Metastatic Breast Carcinoma in the Ovary (tissue), 3 donors: ENCODE measurements around a stretch of chr19.

DNA sequence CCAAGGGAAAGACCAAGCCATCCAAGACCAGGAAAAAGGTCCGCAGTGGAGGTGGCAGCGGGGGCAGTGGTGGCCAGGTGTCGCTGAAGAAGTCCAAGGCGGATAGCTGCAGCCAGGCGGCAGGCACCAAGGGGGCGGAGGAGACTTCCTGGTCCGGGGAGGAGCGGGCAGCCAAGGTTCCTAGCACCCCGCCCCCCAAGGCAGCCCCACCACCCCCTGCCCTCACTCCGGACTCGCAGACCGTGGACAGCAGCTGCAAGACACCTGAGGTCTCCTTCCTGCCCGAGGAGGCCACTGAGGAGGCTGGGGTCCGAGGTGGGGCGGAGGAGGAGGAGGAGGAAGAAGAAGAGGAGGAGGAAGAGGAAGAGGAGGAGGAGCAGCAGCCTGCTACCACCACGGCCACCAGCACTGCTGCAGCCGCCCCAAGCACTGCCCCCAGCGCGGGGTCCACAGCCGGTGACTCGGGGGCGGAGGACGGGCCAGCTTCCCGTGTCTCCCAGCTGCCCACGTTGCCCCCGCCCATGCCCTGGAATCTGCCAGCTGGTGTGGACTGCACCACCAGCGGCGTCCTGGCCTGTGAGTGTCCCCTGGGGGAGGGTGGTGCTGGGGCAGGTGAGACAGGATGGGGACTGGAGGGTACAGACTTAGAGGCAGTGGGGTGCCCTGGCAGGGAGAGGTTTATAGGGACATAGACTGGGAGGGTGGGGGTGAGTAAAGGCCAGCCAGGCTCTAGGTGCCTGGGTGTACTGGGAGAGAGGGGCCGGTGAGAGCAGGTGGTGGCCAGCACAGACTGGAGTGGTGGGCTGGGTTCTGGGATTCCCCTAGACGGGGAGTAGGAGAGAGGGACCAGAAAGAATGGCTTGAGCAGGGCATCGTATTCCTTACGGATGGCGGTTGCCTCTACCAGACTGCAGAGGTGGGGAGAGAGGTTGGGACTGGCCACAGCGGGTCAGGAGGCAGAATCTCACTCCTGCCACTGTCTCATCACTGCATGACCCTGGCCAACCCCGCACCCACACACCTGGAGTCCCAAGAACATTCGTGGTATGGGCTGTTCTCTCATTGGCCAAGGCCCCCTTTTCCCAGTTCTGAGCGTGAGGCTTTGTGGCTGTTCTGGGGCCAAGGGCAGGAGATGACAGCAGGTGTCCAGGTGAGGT, 11.5 kb downstream of the SCAF1 start:
- PRO-cap, 3 experiments = peak in 1 of 3 experiments; most common plus-strand start position 346 of the sequence (in 1)

GRCh38 chr19:49673710-49674015, 3.4 kb upstream of the PRMT1 start:
- PRO-cap, 3 experiments = no peak in any of the 3 experiments

DNA sequence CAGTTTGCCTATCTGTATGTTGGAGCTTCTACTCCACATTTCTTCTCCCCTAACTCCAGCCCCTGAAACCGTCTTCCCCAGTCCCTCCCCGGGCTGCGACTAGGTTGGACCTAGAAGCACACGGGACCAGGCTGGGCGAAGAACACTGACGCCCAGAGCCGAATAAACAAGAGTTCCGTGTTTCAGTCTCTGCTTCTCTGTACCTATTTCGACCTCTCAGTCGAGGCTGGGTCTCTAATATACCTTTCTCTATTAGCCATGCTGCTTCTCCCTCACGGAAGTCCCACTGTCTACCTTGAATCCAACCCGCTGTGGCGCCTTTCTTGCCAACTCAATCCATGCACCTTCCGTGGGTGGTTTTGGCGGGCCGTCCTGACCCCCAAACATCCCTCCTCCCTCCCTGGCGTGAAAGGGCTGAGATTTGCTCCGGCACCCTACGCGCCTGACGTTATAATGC, 497 bp upstream of the CPT1C start:
- PRO-cap, 3 experiments = no peak in any of the 3 experiments

DNA sequence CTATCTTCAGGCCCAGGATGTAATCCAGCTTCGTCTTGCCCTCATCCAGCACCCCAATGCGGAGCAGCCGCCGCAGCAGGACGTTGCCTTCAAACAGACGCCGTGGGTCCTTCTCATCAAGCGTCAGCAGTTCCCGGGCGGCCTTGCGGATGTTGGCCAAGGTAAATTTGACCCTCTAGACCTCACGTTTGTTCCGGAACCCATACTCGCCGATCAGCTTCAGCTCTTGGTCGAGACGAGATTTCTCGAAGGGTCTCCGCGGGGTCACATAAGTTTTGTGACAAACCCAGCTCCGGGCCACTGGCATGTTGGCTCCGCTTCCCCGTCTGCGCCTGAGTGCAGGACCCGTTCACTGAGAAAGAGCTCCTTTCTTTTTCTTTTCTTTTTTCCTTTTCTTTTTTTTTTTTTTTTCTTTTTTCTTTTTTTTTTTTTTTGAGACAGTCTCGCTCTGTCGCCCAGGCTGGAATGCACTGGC, 28.9 kb downstream of the CPT1C start:
- PRO-cap, 3 experiments = no peak in any of the 3 experiments

DNA sequence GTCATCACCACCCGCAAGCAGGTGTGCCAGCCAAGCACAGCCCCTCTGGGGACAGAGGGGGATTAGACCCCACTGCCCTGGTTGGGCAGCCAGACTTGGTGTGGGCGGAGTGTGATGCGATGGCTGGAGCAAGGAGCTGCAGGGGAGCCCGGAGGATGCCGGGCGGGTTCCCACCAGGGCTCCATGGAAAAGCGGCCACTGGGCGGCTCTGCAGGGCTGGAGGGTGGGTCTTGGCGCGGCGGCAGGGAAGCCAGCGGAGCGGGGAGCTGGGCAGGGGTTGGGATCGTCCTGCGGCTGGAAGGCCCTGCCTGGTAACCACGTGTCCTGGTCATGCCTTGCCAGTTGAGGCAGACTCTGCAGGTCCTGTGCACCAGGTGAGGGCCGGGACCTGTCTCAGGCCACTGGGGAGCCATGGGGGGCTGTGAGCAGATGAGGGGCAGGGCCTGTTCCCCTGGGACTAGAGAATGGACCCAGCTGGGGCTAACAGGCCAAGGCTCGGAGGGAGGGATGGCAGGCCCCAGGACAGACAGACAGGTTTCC, 10.2 kb downstream of the PNKP start:
- PRO-cap, 3 experiments = no peak in any of the 3 experiments

- PRO-cap, 3 experiments = no peak in any of the 3 experiments
Measured at GRCh38 chr19:49930376-49931639, 1.5 kb upstream of the NUP62 start.

DNA sequence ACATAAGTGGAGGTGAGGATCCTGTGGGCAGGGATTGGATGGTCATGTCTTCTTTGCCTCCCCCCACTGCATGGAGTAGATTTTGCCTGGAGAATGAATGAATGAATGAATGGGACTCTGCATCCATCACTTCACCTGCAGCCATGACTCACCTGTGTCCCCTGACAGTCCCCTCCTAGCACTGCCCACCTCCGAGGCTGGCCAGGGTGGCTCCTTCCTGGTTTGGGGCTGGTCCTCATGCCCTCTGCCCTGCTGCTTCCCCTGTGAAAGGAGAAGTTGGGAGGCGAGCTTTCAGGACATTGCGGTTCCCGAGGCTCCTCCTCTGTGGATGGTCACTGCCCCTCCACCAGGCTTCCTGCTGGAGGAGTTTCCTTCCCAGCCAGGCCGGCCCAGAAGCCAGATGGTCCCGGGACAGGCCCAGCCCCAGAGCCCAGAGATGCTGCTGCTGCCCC, 8.3 kb upstream of the SIGLEC11 start:
- PRO-cap, 3 experiments = no peak in any of the 3 experiments

DNA sequence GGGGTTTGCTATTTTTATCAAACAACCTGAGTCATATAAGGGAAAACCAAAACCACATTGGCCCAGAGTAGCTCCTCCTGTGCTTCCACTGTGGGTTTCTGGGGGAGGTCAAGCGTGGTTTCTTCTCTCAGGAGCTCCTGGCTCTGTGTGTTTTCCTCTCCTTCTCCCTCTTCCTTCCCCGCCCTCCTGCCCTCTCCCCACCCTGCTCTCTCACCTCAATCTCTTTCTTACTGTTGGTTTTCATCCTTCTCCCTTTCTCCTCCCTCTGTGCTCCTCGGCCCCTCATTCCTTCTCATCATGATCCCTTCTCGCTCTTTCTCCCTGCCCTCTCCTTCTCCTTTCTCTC, 21.1 kb downstream of the VRK3 start:
- PRO-cap, 3 experiments = no peak in any of the 3 experiments

DNA sequence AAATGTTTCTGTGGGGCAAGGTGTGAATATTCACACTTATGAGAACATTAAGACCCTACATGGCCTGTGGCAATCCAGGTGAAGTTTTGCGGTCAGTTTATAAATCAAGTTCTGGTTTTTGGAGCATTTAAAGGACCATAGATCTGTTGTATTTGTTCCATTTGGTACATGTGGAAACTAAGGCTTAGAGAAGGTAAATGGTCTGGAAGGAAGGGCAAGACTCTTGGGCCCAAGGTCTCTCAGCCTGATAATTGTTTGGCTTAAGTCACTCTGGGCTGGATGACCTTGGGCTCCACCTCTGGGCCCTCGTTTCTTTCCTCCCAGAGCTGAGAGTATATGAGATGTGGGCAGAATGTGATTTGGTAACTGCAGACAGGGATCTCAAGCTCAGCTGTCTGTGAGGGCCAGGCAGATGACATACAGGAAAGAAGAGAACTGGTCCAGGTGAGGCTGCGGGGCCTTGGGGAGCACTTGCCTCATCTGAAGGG, 1.4 kb downstream of the ZNF473 start:
- PRO-cap, 3 experiments = no peak in any of the 3 experiments

- PRO-cap, 3 experiments = peak in 3 of 3 experiments; most common plus-strand start chr19:50205444 (in 2); most common minus-strand start chr19:50205374 (in 2)
Measured at GRCh38 chr19:50205080-50205695, 1.8 kb downstream of the MYH14 start.

DNA sequence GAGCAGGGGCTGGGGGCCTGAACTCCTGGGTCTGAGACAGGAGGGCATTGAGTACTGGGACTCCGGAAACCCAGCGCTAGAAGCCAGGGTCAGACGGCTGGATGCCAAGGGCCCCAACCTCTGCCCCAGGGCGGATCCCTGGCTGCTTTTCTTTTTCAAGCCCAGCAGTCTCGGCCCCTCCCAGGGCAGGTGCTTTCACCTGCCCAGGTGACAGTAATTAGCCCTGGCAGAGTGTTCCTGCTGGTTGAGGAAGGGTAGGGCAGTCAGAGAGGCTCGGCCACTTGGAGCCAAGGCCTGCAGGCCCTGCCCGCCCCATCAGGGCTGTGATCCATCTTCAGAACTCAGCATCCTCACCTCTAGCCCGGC, 2.4 kb downstream of the MYH14 start:
- PRO-cap, 3 experiments = peak in 2 of 3 experiments; most common plus-strand start position 243 of the sequence (in 1); most common minus-strand start position 156 of the sequence (in 2)

DNA sequence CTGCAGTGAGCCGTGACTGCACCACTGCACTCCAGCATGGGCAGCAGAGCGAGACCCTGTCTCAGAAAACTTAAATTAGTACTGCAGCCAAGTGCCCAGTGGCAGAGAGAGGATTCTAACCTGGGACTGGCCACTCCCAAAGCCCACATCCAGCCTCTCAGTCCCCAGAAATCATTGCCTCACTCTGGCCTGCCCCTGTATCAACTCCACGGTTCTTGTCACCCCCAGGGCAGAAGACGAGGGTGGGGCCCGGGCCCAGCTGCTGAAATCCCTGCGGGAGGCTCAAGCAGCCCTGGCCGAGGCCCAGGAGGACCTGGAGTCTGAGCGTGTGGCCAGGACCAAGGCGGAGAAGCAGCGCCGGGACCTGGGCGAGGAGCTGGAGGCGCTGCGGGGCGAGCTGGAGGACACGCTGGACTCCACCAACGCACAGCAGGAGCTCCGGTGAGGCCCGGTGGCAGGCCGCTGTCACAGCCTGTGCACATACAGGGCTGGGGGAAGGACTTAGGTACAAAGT, 53.4 kb downstream of the KCNC3 start:
- PRO-cap, 3 experiments = no peak in any of the 3 experiments

GRCh38 chr19:50378446-50379070, 2.3 kb downstream of the NR1H2 start:
- PRO-cap, 3 experiments = no peak in any of the 3 experiments

DNA sequence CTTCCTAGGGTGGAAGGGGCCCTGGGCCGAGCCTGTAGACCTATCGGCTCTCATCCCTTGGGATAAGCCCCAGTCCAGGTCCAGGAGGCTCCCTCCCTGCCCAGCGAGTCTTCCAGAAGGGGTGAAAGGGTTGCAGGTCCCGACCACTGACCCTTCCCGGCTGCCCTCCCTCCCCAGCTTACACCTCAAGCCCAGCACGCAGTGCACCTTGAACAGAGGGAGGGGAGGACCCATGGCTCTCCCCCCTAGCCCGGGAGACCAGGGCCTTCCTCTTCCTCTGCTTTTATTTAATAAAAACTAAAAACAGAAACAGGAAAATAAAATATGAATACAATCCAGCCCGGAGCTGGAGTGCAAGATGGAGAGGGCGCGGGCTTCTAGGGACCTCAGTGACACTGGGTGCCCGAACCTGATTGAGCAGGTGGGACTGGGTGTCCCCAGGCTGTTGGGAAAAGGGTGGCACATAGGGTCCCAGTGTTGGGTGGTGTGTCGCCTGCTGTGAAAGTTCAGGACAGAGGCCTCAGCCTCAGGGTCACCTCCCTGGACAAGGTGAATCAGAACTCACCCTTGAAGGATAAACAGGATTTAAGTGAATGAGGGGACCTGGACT, 1.4 kb upstream of the POLD1 start:
- PRO-cap, 3 experiments = no peak in any of the 3 experiments

GRCh38 chr19:50430699-50431539, 1.8 kb upstream of the MYBPC2 start:
- PRO-cap, 3 experiments = no peak in any of the 3 experiments

GRCh38 chr19:50460153-50460524, 16.2 kb upstream of the EMC10 start:
- PRO-cap, 3 experiments = no peak in any of the 3 experiments

DNA sequence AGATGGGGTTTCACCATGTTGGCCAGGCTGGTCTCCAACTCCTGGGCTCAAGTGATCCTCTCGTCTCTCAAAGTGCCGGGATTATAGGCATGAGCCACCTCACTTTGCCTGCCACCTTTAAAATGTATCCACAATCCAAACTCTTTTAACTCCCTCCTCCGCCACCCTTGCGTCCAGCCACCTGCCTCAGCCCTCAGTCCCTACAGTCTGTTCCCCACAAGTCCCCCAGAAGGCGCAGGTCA, 7.6 kb upstream of the EMC10 start:
- PRO-cap, 3 experiments = no peak in any of the 3 experiments

GRCh38 chr19:50489336-50490062, 12.9 kb upstream of the GARIN5A start:
- PRO-cap, 3 experiments = no peak in any of the 3 experiments

DNA sequence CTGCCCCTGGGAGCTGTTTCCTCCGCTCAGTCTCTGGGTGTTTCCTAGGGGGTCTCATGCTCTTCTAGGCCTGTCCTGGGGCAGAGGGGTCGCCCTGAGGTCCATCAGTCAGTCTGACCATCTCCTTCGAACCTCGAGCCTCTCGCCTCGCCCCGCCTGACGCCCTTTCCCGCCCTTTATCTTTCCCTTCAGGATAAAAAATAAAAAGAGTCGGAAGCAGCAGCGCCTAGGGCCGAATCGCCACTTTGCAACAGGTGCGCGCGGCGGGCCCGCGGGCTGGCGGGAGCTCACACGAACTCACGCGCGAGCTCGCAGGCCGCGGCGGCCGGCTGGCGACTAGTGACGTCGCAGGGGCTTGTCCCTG, 33.8 kb downstream of the SYT3 start:
- PRO-cap, 3 experiments = no peak in any of the 3 experiments

- PRO-cap, 3 experiments = peak in 1 of 3 experiments; most common plus-strand start chr19:50818579 (in 1); most common minus-strand start chr19:50818399 (in 1)
Measured at GRCh38 chr19:50818221-50819245, 5.1 kb downstream of the KLK1 start.